Spinal cord (tissue), 3 donors: ENCODE measurements around a stretch of chr1.

- PRO-cap, result no peak
- RAMPAGE, long total RNA, result no peak
Observed at GRCh38 chr1:51330894-51332017, 894 bp upstream of the TTC39A start.

DNA sequence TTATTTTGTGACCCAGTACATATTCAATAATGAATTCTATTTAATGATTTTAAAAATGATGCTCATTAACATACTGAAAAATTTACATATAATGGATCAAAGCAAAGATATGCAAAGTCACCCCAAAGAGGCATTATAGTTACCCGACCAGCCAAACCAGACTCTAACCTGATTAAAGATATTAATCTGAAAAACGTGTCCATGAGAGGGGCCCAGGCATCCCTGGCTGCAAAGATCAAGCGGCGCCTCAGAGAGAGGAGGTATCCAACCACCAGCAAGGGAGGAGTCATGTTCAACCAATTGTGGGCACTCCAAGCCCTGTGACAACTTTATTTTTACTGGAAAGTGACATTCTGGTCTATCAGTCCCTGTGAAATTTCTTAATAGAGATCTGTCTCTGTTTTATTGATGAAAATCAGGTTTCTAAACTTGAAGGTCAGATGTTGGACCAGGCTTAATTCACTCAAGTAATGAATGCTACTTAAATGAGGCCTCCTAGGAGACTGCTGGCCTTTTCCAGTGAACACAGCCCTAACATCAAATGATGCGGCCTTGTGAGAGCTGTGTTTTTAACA, 19.1 kb upstream of the TTC39A start:
- PRO-cap, result no peak
- RAMPAGE, long total RNA, result no peak

- PRO-cap, result no peak
- RAMPAGE, long total RNA, result no peak
Observed at GRCh38 chr1:51394191-51394701, 63.9 kb upstream of the TTC39A start.

DNA sequence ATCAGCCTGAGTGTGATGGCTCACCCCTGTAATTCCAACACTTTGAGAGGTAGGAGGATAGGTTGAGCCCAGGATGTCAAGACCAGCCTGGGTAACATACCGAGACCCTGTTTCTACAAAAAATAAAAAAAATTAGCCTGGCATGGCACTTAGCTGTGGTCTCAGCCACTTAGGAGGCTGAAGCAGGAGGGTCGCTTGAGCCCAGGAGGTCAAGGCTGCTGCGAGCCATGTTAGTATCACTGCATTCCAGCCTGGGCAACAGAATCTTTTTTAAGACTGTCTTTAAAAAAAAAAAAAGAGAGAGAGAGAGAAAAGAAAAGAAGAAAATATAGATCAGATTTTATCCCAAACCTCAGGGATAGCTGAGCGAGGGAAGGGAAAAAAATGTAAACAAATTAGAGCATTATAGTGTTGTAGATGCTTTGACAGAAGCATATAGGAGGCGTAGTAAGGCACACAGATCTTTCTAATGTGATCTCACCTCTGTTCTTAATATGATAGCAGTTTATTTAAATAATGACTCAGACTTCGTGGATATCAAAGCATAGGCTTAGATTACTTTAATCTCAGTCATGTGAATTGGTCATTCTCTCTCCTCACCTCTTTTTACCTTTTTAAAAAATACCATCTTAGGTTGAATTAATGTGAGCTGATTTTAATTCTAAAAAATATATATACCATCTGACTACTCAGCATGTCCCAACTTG, 76.4 kb downstream of the OSBPL9 start:
- PRO-cap, result no peak
- RAMPAGE, long total RNA, result no peak

DNA sequence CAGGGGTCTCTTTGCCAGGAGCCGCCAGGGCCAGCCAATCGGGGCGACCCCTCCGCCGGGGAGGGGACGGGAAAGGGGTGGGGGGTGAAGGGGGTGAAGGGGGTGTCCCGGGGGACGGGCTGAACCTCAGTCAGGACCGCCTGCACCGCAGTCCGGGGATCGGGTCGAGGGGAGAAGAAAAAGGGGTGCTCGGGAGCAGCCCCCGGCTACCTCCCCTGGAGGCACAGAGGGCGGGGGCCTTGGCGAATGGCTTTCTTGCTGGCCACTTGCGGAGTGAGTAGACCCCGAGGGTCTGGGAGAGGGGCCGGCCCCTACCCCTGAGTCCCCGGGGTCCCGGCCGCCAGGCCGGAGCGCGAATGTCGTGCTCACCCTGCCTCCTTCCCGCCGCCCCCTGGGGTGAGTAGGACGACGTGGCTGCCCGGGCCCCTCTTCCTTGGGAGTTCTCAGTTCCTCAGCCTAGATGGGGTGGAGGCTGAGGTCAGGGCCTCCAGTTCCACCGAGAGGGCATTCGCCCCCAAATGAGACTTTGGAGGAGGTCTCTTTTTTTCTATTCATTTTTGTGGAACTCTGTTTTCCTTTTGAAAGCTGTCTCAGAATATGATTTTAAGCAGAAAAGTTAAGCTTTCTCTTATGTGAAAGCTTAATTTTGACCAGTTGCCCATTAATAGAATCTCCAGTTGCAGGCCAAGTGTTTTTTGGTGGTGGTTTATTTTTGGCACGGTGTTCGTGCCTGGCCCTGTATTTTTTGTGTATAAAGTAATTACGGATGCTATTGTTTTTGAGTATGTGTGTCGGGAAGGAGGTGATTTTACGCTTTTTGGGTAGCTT, 113.1 kb downstream of the OSBPL9 start:
- PRO-cap, result no peak
- RAMPAGE, long total RNA, result no peak

DNA sequence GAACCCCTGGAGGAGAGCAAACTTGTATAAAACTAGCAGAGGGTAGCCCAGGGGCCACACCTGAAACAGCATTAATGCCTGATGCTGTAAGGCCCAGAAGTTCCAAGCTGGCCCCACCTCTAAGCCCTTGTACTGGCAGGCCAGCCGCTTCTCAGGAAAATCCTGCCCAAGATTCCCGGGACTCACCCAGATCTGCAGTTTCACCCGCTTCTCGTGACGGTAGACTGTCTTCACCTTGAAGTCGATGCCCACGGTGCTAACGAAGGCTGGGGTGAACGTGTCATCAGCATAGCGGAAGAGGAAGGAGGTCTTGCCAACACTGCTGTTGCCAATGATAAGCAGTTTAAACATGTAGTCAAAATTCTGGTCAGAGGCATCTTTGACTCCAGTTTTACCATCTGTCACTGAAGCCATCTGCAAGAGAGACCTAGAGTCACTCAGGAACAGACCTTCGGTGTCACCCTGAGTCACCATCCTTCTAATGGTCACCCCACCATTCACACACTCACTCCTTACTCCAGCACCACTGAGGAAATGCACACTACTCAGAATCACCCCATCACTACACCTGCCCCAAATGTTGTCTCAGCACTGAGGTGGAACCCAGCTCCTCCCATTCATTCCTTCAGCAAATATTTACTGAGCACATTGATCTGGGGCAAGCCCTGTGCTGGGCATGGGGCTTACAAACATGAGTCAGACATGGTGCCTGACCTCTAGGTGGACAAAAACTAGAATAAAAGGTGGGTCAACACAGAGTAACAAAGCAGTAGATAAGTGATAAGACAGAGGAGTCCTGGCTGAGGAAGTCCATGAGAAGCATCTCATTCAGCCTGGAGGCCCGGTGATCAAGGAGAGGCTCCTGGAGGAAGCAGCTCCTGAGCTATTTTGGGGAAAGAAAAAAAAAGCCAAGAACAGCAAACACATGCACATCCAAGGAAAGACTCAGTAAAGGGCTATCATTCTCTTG, 13.5 kb downstream of the RAB3B start:
- PRO-cap, result no peak
- RAMPAGE, long total RNA, result no peak

- PRO-cap, result no peak
- RAMPAGE, long total RNA, result no peak
Observed at GRCh38 chr1:52005619-52005958, 15.1 kb upstream of the RAB3B start.

GRCh38 chr1:52054818-52054940, 312 bp downstream of the TXNDC12 start:
- PRO-cap, result no peak
- RAMPAGE, long total RNA, result no peak

DNA sequence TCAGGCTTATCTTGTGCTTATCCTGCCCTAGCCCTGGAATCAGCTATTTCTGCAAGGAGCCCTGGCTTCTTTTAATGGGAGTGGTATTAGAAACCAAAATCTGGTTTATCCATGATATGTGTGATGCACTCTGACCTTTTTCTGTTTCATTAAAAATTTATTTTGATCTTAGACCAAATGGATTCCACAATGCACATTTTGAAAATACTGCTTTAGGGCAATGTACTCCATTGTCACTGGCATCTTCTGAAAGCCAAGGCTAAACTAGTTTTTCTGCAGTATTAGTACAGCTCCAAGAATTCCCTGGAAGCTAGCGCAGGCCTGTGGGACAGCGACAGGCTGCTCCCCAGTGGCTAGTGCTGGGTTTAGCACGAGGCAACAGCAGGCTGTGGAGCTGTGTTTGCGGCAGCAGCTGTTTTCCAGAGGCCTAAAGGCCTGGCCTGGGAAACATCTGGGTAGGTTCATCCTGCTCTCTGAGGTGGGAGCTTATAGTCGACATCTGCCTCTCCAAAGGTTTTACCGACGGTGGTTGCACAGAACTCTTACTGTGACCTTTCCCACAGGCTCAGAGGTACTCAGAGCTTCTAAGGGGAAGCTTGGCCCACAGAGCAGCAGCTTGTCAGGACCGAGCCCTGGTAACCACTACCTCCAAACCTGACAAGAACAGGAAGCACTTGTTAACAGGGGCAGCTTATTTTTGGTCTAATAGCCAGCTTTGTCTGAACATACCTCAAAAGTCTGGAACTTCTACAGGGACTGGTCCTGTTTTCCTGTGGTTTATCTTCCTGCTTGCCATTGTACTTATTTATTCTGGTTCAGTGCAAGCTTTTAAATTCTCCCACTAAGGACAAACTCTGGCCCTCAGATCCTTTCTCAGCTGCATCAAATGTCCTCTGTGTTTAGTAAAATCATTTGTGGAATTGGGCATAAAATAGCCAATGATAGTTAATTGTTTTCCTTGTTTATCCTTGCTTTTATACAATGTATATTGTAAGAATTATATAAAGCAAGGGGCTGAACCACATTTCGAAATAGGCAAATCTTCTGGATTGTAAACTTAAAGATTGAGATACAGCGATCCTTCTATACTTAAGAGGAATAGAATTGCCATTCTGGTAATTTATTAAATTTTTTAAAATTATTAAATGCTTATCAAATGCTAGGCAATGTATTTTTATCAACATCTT, 17.1 kb downstream of the CC2D1B start:
- PRO-cap, result no peak
- RAMPAGE, long total RNA, result no peak

- PRO-cap, result no peak
- RAMPAGE, long total RNA, result no peak
Observed at GRCh38 chr1:52358995-52359344, 7.0 kb downstream of the CC2D1B start.

GRCh38 chr1:52507135-52507680, 45.7 kb downstream of the TUT4 start:
- PRO-cap, result no peak
- RAMPAGE, long total RNA, result no peak

DNA sequence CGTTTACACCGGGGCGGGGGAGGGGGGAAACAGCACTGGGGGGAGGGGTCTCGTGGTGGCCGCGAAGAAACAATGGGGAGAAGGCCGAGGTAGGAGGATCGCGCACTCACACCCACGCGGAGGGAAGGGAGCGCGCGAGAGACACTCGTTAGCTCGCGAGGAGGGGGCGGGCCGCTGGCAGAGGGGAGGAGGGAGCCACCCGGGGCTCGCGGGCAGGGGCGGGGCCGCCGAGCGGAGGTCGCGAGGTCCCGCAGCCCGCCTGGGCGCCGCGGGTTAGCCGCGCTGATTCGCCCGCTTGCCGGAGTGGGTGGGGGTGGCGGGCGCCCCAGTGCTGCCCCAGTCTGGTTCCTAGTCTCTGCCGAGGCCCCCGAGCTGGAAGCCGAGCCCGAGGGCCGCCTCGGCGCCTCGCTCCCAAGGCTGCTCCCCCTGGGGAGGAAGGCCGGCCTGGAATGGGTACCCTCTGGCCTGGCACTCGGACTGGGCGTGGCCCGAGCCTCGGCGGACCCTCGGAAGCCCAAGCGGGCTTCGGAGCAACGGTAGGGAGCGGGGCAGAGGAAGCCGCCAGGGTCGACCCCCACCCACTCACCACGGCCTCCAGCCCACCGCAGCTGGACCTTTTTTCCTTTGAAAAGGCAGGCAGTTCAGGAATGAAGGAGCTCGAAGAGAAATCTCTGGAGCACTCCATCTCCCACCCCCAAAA, 581 bp upstream of the TUT4 start:
- PRO-cap, result no peak
- RAMPAGE, long total RNA, result no peak

DNA sequence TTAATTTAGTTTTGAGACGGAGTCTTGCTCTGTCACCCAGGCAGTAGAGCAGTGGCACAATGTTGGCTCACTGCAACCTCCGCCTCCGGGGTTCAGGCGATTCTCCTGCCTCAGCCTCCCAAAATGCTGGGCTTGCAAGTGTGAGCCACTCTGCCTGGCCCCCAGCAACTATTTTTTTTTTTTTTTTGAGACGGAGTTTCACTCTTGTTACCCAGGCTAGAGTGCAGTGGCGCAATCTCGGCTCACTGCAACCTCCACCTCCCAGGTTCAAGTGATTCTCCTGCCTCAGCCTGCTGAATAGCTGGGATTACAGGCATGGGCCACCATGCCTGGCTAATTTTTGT, 23.8 kb downstream of the ZYG11B start:
- PRO-cap, result no peak
- RAMPAGE, long total RNA, result no peak

DNA sequence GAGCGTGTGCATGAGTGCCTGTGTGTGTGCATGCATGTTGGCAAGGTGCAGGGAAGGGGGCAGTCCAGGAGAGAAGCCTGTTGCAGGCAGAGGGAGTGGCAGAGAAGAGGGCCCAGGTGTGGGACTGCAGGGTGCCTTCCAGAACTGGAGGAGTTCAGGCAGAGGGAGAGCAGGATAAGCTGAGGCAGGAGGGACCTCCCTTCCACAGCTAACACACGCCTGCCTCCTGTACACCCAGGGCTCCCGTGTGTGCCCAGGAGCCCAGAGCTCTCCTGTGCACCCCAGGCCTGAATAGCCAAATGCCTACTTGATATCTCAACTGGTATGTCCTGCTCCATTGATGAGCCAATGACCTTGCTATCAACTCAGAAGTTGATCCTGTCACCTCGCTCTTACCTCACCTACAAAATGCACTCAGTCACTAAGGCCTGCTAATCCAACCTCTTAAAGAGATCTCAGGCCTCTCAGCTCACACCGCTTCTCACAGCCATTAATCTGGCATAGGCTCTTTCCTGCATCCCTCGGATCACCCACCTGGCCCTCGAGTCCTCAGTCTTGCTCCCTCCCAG, 7.1 kb downstream of the ECHDC2 start:
- PRO-cap, result no peak
- RAMPAGE, long total RNA, result no peak

DNA sequence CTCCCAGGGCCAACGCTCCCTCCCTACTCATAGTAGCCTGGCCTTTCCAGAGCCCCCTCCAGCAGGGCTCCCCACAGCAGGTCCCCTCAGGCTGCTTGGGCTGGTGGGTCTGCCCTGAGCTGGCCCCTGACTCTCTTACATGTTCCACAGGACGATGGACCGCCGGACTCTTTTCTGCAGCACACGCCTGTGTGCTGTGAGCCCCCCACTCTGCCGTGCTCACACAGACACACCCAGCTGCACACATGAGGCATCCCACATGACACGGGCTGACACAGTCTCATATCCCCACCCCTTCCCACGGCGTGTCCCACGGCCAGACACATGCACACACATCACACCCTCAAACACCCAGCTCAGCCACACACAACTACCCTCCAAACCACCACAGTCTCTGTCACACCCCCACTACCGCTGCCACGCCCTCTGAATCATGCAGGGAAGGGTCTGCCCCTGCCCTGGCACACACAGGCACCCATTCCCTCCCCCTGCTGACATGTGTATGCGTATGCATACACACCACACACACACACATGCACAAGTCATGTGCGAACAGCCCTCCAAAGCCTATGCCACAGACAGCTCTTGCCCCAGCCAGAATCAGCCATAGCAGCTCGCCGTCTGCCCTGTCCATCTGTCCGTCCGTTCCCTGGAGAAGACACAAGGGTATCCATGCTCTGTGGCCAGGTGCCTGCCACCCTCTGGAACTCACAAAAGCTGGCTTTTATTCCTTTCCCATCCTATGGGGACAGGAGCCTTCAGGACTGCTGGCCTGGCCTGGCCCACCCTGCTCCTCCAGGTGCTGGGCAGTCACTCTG, 22.6 kb downstream of the PODN start:
- PRO-cap, result no peak
- RAMPAGE, long total RNA, result no peak

- PRO-cap, result no peak
- RAMPAGE, long total RNA, result no peak
Observed at GRCh38 chr1:53094573-53095243, 32.7 kb downstream of the PODN start.

- PRO-cap, result no peak
- RAMPAGE, long total RNA, result no peak
Observed at GRCh38 chr1:53126111-53126423, 16.4 kb downstream of the SLC1A7 start.

- PRO-cap, result no peak
- RAMPAGE, long total RNA, result no peak
Observed at GRCh38 chr1:53135256-53135712, 7.2 kb downstream of the SLC1A7 start.

GRCh38 chr1:53182184-53182712, 14.4 kb upstream of the CPT2 start:
- PRO-cap, result no peak
- RAMPAGE, long total RNA, result no peak

- PRO-cap, result no peak
- RAMPAGE, long total RNA, result no peak
Observed at GRCh38 chr1:53190223-53190891, 6.3 kb upstream of the CPT2 start.